GM12892 (cell line): ENCODE measurements around a stretch of chr18.

GRCh38 chr18:136311-136934 lies 21.9 kb upstream of the USP14 start:
- RRBS = no CpG with 5 or more reads among the region's 8 CpGs

GRCh38 chr18:479569-480827 lies 20.5 kb downstream of the COLEC12 start:
- RRBS = no CpG with 5 or more reads among the region's 13 CpGs

DNA sequence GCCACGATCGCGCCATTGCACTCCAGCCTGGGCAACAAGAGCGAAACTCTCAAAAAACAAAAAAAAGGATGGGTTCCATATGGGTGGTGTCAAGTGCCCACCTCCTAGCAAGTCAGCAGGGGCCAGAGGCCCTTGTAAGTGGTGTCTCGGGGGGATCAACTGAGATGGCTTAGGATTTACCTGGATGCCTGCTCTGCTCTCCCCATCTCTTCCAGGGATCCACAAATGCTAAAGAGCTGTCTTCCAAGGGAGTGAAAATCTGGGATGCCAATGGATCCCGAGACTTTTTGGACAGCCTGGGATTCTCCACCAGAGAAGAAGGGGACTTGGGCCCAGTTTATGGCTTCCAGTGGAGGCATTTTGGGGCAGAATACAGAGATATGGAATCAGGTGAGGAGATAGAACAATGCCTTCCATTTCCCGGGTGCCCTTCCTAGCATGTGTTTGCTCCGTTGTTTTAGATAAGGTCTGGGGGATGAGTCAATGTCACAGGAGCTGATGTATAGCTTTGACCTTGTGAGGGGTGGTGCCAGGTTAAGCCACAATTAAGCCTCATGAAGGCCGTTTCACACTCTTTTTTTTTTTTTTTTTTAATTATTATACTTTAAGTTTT lies 4.6 kb downstream of the TYMS start:
- RRBS = no CpG with 5 or more reads among the region's 9 CpGs

GRCh38 chr18:690543-690889 lies 21.9 kb downstream of the ENOSF1 start:
- RRBS = no CpG with 5 or more reads among the region's 9 CpGs

DNA sequence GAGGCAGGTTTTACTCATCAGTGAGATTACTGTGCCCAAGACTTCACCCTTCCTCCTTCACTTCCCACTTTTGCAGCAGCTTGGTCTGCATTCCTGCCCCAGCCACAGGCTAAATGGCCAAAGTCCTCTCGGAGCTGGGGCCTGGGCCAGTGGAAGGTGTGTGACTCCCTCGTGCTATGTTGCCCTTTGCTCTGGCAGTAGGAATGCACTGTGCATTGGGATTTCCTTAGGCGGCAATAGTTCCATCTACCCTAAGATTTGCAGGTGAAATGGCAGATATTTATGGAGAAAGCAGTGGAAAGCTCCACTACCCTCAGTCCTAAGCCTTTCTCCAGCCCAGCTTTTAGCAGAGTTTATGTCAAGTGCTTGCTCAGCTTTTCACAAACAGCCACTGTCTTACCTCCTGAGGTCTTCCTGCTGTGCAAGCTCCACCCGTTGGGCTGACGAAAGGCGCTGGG lies 36.3 kb upstream of the YES1 start:
- RRBS = no CpG with 5 or more reads among the region's 6 CpGs

DNA sequence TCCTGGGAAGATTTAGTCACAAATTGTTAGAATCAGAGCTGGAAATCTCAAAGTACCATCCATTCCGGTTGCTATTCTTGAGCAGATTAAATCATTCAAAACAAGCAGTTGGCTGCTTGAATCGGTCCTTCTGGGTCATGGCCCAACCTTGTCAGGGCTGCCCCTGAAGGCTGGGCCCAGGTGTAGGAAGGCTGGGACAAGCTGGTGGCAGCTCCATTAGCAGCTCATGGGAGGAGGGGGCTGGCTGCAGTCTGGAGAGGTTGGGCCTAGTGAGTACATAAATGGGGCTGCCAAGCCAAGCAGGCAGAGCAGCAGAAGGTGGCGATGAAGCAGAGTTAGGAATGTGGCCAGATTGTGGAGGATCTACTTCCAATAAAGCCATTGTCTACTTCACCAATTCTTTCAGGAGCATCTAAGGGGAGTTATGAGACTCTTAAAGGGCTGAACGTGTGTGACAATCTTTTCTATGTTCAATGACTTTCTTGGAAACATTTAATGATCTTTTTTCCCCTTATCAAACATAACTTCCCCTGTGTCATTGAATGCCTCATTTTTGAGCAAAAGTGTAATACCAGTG lies 81.4 kb downstream of the ADCYAP1 start:
- RRBS = no CpG with 5 or more reads among the region's 4 CpGs

- RRBS = no CpG with 5 or more reads among the region's 1 CpG
Measured at GRCh38 chr18:2087949-2088272, 483.4 kb downstream of the METTL4 start.

DNA sequence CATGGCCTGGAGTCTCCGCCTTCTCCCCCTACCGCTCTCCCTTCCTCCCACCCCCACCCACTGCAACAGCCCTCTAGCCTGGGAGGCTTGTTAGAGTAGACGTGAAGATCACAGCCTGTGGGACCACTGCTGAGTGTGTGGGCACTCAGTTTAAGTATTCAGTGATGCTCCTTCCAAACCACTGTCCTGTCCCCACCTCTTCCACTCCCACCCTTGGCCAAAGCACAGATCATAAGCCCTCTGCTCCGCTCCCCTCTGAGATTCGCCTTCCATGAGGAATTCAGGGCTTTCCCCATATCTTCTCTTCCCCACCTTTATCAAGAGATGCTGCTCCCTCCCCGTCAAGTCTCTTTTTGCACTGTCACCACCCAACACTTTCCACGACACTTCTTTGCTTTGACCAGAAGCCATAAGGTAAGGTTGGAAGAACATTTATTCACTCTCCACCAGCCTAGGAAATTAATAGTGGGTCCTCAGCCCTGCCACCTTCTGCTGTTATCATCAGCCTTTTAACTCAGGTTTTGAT lies 1.8 kb downstream of the METTL4 start:
- RRBS = no CpG with 5 or more reads among the region's 7 CpGs

DNA sequence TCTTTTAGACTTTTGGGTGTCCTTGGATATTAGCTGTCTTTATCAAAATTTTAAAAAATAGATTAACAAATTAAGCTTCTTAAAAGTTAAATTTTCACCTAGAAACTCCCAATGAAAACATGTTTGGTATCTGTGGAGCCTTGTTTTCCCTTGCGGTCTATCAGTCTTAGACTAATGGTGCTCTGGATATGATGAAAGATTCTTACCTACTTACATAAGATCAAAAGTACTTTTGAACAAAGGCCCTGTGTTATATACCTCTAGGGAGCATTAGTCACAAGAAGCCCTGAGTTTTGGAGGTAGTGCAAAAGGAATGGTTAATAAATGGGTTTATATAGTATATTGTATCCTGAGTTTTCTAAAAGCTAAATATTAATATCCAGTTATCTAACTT lies 18.0 kb downstream of the NDC80 start:
- RRBS = no CpG with 5 or more reads among the region's 1 CpG

GRCh38 chr18:2688003-2689119 lies 32.8 kb downstream of the SMCHD1 start:
- RRBS = no CpG with 5 or more reads among the region's 5 CpGs

- RRBS = no CpG with 5 or more reads among the region's 4 CpGs
Measured at GRCh38 chr18:2704055-2705162, 48.9 kb downstream of the SMCHD1 start.

DNA sequence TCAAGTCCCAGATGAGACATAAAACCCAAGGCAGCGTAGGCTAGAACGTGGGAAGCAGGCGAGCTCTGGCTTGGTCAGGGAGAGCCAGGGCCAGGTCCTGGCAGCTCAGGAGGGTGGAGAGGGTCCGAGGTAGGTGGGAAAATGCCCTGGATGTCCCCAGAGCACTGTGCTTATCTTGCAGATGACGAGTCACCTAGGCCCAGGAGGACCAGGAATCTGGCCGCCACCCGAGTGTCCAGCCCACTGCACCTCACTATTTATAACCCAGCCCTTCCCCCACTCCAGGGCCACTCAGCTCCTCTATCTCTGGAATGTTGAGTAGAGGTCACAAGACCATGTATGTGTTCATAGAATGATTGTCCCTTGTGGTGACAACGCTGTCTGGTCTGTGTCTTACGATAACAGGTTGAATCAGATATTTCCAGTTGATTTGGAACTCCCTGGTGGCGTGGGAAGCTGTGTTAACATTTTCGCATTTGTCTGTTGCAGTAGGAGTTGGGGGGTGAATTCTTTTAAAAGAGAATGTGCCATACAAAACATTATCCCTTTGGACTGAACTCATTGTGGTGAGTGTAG lies 47.4 kb downstream of the EMILIN2 start:
- RRBS = no CpG with 5 or more reads among the region's 11 CpGs

GRCh38 chr18:2945432-2946375 lies 67.2 kb downstream of the LPIN2 start:
- RRBS = no CpG with 5 or more reads among the region's 10 CpGs

DNA sequence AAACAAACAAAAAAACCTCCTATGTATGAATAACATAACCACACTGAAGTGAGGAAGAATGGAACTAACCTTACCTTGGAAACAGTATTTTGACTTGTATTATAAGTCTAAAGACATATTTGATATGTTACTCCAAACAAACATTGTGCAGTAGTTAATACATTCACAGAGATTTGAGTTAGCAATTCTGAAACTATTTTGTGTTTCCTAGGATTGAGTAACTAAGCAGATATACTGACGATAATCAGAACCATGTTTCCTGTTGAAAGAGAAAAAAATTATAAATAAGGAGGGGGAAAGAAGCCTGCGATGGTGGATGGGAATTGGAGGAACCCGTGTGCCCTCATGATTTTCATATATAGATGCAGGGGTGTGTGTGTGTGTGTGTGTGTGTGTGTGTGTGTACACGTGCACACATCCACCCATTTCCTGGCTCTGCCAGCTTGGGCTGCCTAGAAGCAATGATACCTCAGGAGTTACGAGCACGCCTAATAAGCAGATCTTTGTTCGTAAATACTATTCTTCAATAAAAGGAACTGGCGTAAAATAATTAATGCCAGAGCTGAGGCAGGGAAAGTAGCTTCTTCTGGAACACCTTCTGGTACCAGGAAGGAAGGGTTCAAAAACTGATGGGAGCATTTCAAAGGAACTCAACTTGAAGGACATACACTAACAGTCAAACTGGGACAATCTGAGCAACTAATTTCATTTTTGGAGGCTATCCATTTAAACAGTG lies 56.8 kb downstream of the LPIN2 start:
- RRBS = no CpG with 5 or more reads among the region's 8 CpGs

DNA sequence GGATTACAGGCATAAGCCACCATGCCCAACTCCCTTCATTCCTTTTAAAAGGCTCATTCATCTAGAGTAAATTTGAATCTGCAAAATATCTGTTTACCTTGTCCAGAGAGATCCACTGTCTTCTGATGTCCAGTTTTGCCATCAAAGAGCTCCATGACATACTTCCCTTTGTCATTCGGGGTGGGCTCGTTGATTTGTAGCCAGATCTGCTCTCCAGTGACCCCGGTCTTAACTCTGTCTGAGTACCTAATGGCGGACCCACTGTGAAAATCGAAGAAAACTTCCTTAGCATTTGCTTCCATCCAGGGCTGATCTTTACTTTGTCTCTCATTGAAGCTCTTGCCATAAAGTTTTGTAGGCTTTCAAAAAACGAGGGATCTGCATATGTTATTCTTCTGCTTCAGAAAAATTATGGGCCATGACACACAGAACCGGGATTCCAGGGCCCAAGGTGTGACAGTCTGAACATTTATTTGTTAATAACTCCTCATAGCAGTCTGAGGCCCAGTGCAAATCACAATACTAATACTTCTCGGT lies 66.2 kb upstream of the LPIN2 start:
- RRBS = no CpG with 5 or more reads among the region's 8 CpGs

DNA sequence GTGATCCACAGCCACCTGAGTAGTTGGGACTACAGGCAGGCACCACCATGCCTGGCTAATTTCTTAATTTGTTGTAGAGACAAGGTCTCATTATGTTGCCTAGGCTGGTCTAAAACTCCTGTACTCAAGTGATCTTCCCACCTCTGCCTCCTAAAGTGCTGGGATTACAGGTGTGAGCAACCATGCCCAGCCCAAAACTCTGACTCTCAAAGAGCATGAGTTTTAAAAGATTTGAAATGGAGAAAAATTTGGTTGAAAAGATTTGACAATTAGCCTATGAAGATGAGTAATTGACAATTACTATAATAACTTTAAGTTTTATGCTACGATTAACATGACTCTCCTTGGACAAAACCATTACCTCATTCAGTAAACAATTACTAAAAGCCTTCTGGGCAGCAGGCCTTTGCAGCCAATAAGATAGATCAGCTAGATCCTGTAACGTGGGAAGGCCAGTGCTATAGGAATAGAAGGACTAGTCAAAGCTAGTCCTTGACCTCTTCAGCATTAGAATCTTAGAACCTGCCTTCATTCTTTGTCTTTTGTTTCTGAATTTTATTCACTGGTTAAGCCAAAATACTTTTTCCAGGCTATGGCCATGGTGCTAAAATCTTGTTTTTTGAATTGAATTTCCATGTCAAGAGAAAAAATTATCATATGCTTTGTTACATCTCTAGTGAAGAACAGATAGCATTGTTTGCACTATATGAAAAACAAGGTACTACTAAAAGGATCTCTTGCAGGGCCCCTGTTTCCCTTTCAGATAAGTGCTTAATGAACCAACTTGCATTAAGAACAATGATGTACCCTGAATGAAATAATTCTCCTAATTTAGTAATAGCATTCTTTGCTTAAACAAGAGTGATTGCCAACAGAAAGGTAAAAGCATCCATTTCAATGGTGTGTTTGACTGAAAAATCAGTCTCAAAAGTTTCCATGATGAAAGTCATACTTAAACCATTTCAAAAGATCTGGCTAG lies 4.5 kb upstream of the MYL12B start:
- RRBS = no CpG with 5 or more reads among the region's 2 CpGs

DNA sequence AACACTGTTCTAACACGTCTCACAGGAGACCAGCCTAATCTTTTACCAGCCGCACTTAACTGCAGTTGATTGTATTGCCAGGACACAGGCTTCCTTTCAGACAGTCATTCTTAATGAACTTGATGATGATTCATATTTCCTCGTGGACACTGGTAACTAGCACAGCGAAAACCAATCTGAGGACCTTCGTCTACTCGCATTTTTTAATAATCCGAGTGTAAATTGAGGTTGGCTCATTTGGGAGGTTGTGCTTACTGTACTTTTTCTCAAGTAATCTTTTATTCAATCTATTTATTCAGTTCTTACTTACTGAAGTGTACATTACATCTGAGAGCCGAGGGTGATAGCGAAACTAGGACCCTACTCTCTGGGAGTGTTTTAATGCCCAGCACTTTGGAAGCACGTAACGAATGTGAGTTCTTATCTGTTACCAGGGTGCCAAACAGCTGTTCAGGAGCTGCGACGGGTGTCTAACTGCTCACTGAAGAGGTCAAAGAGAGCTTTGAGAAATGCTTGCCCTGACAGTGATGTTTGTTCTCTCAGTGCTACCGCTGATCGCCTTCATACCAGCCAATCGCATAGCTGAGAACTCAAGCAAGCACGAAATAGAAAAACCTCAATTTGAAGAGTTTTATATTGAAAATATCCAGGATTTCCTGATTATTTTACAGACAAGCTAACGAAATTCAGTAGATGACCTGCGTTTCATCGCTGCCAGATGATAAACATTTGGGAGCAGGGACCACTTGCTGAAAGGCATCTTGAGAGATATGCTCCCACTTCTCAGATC lies 20.9 kb downstream of the MYL12B start:
- RRBS = no CpG with 5 or more reads among the region's 20 CpGs

GRCh38 chr18:3454402-3455677 lies 4.9 kb downstream of the TGIF1 start:
- RRBS = no CpG with 5 or more reads among the region's 8 CpGs

GRCh38 chr18:3520321-3520712 lies 70.3 kb downstream of the TGIF1 start:
- RRBS = no CpG with 5 or more reads among the region's 5 CpGs

DNA sequence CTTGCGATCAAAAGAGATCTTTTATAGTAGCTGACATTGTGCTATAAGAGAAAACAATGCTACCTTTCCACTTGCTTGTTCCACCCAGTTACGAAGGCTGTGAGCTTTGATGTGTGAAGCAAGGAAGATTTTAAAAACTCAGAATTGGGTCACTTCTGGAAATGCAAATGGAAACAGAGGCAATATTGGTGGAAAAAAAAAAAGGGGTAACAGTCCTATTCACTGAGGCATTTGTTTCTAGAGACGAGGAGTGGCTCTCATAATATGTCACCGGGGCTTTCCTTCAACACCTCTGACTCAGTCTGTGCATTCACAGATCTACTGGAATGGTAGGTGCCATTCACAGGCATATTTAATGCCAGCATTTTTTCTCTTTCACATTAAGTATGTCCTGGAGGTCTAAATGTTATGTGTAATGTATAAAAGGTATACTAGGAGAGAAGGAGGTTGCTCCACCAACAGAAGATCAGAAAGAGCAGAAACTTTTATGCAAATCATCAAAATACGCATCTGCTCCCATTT lies 91.8 kb downstream of the TGIF1 start:
- RRBS = no CpG with 5 or more reads among the region's 5 CpGs